ENCODE data around the genes FBXW7 and TMEM131L.

- PRO-cap = no peak
Measured at GRCh38 chr4:151257366-151258189, 19.4 kb upstream of the PRSS48 start.

DNA sequence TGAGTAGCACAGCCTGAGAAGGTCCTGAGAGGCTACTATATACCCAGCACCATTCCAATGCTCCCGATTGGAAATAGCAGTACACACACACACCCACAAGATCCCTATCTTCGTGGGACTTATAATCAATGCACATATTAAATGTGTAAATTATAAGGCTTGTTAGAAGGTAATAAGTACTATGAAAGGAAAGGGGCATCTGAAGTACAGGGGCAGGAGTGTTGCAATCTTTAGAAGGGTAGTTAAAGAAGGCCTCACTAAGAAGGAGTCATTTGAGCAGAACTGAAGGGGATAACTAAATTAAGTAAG lies 319 bp downstream of the PRSS48 start:
- PRO-cap = no peak

- PRO-cap = no peak
Measured at GRCh38 chr4:151763377-151763753, 2.6 kb upstream of the GATB start.

DNA sequence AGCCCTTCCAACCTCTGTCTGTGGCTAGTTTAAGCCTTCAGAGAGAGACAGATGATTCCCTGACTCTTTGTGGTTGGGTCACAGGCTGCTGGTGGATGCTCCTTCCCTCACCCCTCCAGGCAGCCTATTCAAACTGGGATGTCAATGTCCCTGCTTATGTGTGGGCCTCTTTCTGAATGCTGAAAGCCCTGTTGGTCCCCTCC lies 148.7 kb upstream of the GATB start:
- PRO-cap = no peak

GRCh38 chr4:151991335-151992181 lies 230.8 kb upstream of the GATB start:
- PRO-cap = no peak

DNA sequence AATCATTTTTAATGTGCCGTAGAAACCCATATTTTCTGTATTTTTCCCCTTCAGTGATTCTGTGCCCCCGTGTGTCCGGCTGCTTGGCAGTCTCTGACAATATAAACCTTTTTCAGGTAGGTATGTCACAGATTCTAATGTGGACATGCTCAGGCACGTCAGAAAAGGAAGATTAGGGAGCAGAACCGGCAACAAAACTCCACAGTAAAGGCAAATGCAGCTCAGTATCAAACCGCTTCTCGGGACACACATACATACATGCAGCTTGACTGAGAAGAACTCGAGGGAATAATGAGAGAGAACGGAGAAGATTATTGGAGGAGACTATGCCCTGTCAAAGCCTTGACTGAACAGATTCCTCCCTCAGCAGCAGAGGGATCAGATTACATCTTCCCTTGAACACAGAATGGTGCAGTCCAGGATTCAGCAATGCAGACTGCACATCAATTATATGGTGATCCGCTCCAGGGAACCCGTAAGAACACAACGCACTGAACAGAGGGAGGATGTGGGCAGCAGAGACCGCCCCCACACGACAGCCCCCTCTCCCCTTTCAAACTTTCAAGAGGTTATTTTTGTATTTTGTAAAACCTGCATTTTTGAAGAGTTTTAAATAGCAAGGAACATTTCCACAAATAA lies 183.3 kb downstream of the FBXW7 start:
- PRO-cap = no peak

DNA sequence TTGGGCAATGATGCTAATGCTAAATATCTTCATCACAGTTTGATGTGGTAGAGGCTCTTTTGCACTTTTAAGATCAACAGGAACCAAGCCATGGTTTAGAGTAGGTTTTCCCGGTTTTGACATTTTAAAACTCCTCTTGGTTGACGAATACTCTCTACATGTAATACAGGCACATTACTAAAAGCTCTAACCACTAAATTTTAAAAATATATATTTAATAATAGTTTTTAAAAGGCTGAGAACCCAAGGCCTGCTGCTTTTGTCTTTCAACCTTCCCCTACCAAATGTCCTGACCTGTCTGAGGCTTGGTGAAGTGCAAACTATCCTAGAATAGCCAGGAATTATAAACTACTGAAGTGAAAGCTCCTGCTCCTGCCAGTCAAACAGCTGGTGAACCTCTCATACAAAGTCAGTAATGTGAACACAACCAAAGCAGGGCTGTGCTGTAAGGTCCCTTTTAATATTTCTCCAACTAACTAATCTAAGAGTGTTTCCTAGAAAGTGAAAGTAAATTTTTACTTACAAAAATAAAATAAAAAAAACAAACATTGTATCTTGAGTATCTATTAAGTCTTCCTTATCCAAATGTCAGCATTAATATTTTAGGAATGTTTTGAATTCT lies 153.6 kb downstream of the FBXW7 start:
- PRO-cap = no peak

GRCh38 chr4:152485739-152486220 lies 50.1 kb downstream of the FBXW7 start:
- PRO-cap = no peak

DNA sequence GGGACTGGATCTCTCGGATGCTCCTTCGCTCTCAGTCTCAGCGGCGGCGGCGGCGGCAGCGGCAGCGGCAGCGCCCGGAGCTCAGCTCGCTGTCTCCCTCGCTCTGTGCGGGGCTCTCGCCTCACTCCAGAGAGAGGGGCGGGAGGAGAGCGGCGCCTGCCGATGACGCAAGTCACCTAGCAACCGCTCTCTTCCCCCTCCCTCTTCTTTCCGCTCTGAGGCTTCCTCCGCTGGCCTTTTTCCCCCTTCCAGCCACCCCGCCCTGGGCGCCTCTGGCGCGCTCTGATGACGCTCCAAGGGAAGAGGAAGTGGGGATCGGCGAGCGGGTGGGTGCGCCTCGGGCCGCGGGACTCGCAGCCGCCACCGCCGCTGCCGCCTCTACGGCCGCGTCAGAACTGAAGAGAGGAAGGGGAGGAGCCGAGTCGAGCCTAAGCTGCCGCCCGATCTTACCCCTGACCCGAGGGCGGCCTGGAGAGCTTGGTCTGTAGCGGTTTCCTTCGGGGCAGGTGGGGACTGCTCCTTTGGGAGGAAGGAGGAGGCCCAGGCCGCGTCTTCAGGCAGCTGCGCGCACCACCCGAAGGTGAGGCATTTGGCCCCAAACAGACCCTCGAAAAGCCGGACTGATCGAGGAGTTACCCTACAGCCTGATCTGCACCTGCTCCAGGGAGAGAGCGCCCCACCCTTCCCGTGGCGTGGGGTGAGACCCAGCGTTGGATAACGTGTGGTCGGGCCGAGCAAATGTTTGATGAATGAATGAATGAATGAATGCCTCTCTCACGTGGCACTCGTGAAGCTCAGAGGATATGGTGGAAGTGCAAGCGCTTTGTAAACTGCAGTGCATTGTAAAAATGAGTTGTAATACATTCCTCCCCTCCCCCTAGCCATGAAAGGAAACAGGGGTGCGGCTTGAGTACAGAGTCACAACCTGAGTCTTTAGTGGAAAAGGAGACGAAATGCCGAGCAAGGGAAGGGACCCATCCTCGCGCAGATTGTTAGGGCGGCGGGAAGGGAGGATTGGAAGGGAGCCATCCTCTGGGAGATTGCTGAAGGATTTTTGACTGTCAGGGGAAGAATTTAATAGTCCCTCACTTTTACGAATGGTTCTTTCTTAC lies at the start of gene FBXW7:
FBXW7 (minus strand) TSS at position 134 of the 1,112 bp plus-strand sequence.
- PRO-cap = bidirectional peak, plus-strand start at position 478 of the sequence, minus-strand start at position 107 of the sequence

DNA sequence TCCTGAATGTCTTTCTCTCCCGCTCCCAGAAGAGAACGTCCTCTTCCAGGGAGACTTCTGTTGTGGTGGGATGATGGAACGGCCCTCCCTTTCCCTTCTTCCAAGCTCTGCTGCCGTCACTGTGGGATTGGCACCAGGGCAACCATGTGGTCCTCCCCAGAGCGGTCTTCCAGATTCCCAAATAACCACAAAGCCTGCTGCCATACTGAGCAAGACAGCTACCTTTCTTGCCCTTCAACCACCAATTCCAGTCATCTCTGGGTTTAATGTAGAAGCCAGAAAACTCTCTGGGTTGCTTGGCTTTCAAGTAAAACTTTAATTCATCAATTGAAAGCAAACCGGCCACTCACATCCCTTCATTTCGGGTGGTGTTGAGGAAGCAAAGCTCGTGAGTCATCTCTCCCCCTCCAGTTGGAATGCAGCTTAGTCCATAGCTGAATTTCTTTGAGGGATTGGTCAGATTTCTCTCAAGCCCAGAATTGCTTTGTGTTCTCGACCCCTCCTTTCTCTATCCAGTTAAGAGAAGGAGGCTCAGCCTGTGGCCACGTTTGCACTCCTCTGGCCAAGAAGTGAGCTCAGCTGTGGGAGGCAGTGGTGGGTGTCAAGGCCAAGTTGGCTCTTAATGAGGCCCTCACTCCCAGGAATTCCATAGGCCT lies 36.9 kb downstream of the FHDC1 start:
- PRO-cap = no peak

- PRO-cap = no peak
Measured at GRCh38 chr4:152985718-152986091, 49.6 kb downstream of the FHDC1 start.

DNA sequence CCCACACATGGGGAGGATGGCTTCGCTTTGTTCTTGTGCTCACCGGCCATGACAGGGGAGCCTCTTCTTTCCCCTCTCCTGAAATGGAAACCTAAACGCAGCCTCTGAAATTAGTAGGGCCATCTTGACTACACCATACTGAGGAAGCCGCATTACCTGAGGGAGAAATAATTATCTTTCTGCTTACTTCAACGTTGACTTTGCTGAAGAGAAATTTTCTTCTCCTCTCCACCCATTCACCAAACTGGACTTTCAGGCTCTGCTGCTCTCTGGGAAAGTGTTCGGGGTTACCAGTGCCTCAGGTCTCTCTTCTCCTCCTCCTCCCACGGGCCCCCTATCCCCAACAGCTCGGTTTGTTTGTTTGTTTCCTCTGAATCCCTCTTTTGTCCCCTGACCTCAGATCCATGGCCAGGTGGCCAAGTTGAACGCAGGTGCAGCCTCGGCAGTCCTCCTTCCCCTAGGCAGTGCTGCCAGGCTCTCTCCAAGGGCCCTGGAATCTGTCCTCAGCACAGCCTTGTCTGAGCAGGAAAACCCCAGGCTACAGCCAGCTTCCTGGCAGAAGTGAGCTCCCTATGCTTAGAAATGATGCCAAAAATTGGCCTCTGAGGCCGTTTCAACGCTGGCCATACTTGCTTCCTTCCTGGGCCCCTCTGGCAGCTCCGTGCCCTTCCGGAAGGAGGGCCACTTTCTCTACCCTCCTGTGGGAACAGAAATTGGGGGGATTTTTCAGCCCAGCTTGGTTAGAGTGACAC lies 60.0 kb downstream of the FHDC1 start:
- PRO-cap = unidirectional peak, plus-strand start at position 399 of the sequence

DNA sequence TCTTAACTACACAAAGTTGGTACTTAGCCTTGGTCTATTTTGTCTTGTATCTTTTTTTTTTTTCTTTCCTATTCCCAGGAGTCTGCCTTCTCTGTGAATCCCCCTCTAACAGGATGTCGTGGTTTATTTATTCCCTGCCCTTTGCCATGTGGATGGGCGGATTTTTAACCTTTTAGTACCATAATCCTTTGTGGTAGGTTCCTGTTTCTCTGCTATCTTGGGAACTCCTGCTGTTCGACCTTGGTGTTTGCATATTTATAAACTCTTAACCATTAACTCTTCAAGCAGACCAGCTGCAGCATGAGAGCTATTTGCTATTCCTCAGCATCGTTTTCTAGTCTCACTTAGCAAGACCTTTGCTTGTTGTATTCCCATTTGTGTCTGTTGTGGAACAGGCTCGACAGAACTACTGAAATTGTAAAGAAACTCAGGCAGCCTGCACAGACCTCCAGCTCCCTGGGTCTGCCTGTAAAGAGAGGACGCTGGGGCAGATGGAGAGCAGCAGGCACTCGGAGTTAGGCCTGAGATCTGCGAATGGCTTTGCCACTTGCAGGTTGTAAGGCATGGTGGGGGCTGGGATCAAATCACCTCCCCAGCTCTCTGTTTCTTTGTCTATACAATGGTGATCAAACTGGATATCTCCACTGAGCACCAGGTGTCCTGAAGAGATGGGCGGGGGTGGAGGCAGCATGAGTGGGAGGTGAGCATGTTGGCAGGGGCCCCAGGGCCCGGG lies 38.2 kb downstream of the TRIM2 start:
- PRO-cap = no peak

- PRO-cap = bidirectional peak, plus-strand start at chr4:153466360, minus-strand start at chr4:153466229; bidirectional peak, plus-strand start at chr4:153466868, minus-strand start at chr4:153466819
Measured at GRCh38 chr4:153466263-153467082, at the start of gene TMEM131L. TSS of gene TMEM131L (plus strand) at chr4:153466360.

DNA sequence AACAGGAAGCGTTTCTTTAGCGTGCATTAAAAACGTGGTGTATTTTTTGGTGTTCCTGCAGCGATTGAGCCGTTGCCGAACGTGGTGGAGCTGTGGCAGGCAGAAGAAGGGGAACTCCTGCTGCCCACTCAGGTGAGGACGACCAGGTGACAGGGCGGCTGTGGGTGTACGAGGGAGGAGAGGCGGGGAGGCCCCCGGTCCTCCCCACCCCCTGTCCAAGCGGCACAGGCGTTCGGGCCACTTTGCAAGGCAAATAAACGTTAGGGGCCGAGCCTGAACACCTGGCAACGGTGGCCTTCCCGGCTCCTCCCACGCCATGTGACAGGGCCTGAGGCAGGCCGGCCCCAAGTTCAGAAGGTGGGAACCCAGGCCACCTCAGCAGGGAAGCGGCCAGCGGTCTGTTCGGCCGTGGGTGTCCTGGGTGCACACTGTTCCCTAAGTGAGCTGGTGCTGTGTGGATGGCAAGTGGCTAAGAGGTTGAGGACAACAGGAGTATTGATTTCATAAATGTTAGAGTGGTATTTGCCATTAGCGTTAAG lies 1.1 kb downstream of the TMEM131L start:
- PRO-cap = unidirectional peak, minus-strand start at position 66 of the sequence; bidirectional peak, plus-strand start at position 378 of the sequence, minus-strand start at position 258 of the sequence

GRCh38 chr4:153468545-153469045 lies 2.4 kb downstream of the TMEM131L start:
- PRO-cap = no peak

DNA sequence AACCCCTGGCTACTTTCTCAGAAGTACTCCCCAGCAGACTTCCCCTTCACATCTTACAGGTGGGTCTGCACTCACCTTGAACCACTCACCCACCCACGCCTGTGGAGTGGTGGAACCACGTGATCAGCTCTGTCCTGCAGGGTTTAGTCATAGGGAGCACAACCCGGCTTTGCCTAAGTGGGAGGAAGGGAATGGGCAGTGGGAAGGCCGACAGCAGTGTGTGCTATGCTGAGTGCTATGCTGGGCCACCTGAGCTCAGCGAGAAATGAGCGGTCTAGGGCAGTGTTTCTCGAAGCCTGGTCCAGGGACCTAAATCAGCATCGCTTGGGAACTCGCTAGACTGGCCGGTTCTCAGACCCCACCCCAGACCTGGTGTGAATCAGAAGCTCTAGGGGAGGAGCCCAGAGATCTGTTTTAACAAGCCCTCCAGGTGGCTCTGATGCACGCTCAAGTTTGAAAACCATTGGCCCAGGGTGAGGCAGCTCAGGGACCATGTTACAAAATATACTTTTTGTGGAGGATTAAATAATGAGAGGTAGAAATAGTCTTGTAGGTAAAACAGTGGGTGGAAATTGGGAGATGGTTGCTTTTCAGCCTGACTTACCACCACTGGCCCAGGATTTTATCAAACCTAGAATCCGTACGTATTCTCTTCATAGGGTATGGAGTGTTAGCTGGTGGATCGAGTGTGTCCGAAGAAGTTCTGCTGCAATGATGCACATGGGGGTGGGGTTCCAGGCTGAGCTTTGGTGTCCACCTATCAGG lies 20.7 kb downstream of the TMEM131L start:
- PRO-cap = no peak

DNA sequence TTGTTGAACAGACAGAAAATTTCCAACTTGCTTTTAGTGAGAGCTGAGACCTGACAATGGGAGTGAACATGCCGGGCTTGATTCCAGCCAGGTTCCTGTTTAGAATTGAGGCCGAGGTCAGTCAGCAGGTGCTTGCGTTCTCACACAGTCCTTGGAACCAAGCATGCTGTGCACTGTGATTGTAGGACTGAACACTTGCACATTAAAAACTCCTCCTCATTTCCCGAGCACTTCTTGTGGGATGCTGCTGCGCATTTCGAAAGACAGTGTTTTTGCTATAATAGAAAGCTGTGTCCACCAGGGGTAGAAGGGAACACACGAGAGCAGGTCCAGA lies 51.9 kb downstream of the TMEM131L start:
- PRO-cap = no peak

DNA sequence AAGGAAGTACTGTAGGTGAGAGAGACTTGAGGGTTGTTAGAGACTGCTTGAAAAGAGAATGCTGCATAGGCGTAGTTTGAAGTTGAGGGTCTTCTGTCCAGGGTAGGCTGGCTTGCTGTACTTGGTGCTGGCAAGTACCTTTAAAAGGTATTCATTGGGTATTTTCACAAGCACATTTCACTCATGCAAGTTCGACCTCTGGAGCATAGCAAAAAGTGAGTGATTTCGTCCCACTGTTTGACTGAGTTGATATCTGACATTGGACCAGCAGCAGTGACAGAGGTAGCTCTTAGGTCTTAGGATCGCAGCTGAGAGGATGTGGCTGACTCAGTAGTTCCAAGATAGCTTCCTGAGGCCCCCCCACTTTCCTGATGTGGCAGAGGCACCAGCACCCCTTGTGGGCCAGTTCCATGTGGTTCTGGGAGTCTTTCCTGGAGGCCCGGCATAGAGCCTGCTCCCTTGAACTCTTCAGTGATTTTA lies 64.3 kb downstream of the TMEM131L start:
- PRO-cap = no peak

DNA sequence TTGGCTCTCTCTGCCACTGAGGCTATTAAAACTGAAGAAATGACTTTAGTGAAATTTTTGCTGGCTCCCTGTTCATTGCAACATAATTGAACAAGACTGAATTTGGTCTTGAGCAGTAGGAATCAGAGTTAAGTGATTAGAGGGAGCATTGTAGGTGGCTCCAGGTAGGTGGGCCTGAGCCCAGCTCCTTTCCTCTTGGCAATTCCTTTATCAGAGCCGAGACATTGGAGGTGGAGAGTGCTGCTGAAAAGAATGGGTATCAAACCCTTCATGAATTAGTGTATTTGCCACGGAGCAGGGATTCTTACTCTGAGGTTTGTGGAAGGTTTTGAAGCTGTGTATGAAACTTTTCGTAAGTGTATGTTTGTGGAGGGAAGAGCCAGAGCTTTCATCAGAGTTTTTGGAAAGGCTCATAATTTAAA lies 88.6 kb downstream of the TMEM131L start:
- PRO-cap = no peak